ENCODE measurements around the genes ENC1 and HEXB.

DNA sequence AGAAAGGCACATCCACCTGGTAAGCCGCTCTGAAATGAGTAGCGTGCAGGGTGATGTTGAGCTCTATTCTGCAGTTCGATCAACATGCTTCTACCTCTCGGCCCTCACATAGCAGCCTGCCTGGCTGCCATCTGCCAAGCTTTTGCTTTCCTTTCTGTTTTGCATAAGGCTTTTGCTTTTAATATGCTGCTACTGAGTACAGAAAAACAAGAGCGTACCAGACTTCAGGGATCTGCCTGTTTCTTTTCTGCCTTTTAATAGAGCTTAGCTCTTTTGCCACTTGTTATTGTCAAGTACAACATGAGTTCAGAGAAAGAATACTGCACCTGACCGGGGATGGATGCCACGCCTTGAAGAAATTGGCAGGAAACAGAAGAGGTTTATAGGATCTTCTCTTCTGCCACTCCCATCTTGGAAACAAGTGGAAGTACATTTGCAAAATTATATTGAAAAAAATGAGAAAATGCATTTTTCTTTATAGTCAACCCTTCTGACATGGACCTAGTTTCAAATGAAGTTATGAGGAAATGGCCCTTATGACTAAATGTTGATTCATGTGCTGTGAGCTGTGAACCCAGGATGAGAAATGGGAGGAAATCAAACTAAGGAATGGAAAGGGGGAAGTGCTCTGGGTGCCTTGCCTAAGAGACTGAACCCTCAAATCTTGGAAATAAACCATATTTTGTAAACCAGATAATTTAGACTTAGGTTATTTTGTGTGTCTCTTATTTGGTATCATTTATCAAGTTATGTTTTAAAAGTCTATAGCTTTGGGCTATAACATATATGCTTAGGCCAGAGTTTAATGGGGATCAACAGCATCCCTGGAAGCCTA lies 3.9 kb upstream of the FCHO2 start:
- PRO-cap, result no peak

- PRO-cap, result no peak
These were observed 34.5 kb downstream of the FCHO2 start for GRCh38 chr5:72990245-72990860.

DNA sequence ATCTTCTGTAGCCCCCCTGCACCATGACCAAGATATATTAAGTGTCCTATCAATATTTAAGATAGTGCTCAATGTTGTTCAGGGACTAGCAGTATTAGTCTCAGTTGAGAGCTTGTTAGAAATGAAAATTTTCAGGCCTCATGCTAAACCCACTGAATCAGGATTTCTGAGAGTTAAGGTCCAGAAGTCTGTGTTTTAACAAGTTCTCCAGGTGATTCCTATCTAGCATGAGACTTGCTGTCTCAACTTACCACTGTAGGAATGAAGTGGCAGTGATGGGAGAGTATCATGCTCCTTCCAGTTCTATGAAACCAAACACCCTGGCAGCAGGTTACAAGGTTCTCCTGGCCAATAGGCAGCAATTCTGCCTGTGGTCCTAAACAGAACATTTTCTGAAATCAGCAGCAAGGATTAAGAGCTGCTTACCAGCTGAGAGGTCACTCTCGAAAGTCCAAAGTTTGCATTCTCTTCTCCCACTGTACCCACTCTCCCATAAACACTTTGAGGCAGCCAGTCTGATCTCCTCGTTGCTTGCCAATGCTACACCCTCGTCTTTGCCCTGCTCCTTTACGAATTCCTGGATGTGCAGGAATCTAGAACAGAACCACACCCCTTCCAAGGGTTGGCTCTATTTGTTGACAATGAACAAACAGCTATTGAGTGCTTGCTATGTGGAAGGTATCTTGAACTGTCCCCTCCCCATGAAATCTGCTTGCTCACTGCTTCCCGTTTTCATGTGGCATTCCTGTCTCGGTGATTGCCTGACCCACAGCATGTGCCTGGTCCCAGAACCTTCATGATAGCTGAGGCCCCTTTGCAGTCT lies 100.5 kb downstream of the TMEM174 start:
- PRO-cap, result no peak

DNA sequence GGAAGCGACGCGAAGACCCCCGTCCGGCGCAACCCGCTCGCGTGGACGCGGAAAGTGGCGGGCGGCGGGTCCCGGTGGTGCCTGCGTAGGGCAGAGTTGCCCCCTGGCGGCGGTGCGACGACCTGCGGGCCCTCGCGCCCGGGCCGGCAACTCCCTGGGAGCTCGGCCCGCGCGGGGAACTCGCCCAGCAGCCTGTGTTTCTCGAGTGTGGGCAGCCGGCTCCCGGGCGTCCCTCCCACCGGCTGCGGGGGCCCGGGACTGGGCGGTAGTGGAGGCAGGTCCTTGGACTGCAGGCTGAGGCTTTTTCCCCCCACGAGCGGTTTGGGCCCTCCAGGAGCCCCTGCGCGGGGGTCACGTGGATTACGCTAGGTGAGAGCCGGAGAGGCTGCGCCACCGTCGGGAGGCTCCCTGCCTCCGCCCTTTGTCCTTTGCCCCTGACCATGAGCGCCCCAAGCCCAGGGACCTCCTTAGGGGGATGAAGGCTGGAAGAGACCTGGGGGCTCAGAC lies 2.8 kb upstream of the FOXD1 start:
- PRO-cap, result no peak

- PRO-cap, result no peak
These were observed 6.9 kb downstream of the BTF3 start for GRCh38 chr5:73505209-73505570.

DNA sequence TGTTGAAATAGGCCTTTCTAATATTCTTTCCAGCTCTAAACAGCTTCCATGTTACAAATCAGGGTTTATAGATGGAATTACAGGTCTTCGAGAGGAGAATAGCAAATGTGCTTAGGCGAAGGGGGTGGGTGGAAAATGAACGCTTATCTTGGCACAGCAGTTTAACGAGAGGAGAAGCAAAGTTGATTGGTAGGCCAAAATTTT lies 880 bp downstream of the ANKRA2 start:
- PRO-cap, result no peak

DNA sequence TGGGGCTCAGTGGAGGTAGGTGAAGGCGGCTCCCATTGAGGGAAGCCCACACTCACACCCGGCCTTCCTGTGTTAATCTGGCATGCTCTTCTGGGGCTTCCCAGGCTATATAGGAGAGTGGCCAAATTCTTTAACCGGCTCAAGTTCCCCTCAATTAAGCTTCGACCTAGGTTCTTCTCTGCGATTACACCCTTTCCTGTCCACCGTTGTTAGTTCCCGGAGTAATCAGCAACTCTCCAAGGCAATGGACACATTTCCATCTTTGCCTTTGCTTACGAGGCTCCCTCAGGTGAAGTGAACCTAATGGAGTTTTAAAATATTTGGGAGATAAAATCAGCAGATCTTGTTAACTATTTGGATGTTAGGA lies 338 bp downstream of the UTP15 start:
- PRO-cap, result no peak

GRCh38 chr5:73663919-73664249 lies 37.9 kb downstream of the ARHGEF28 start:
- PRO-cap, result no peak

GRCh38 chr5:73728454-73728987 lies 102.5 kb downstream of the ARHGEF28 start:
- PRO-cap, result no peak

DNA sequence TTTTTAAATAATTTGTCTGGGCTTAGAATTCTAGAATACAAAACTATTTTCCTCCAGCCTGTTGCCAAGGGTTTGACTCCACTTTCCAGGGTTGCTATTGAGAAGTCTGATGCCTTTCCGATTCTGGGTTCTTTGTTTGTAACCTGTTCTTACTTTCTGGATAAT lies 305.0 kb downstream of the ARHGEF28 start:
- PRO-cap, result no peak

DNA sequence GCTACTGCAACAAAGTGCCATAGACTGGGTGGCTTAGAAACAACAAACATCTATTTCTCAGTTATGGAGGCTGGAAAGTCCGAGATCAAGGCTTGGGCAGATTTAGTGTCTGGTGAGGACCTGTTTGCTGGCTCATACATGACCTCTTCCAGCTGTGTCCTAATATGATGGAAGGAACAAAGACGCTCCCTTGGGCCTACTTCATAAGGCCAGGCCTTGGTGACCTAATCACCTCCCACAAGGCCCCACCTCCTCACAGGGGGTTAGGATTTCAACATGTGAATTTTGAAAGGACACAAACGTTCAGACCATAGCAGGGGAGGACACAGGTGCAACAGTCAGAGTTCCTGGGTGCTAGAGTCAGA lies 245.8 kb downstream of the ENC1 start:
- PRO-cap, result no peak

DNA sequence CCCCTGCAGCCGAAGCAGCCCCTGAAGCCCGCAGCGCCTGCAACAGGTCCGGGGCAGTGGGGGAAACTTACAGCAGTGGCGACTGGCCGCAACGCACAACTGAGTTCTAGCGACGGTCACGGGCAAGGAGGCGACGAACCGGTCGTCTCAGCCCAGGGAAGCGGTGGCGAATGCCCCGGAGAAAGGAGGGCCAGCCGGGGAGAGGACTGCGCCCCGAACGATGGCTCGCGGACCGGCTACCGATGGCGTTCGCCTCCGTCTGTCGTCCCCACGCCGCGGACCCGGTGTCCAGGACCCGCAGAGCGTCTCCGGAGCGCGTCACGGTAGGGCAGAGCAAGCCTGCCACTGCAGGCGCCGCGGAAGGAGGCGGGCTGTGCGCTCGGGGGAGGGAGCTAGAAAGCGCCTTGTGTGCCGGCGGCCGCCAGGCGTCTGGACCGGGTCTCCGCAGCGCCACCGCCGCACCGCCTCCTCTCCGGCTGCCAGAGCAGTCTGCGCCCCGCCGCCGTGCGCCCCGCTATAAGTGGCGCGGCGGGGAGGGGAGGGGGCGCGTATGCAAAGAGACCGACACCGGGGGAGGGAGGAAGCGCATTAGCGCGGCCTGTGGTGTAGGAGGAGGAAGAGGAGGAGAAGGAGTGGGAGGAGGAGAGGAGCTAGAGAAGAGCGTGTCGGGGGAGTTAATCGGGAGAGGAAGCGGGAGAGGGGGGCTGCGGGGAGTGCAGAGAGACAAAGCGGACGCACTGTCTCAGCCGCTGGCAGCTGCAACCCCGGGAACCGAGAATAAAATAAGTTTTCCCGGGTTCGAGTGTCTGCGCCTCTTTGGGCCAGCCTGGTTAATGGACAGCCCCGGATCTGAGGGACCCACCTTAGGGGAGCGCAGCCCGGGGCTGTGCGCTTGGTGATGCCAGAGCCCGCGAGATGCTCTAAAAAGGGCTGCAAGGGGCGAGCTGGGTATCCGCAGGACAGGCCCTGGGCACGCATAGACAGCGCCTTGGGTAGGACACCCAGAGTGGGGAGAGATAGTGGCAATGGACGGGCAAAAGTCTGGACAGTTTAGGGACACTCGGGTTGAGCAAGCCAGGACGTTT lies at the start of gene ENC1:
Gene ENC1 (minus strand): TSS at position 493 of the 1,085 bp plus-strand sequence.
- PRO-cap, result bidirectional peak, plus-strand start at position 424 of the sequence, minus-strand start at position 491 of the sequence; bidirectional peak, plus-strand start at position 718 of the sequence, minus-strand start at position 687 of the sequence

DNA sequence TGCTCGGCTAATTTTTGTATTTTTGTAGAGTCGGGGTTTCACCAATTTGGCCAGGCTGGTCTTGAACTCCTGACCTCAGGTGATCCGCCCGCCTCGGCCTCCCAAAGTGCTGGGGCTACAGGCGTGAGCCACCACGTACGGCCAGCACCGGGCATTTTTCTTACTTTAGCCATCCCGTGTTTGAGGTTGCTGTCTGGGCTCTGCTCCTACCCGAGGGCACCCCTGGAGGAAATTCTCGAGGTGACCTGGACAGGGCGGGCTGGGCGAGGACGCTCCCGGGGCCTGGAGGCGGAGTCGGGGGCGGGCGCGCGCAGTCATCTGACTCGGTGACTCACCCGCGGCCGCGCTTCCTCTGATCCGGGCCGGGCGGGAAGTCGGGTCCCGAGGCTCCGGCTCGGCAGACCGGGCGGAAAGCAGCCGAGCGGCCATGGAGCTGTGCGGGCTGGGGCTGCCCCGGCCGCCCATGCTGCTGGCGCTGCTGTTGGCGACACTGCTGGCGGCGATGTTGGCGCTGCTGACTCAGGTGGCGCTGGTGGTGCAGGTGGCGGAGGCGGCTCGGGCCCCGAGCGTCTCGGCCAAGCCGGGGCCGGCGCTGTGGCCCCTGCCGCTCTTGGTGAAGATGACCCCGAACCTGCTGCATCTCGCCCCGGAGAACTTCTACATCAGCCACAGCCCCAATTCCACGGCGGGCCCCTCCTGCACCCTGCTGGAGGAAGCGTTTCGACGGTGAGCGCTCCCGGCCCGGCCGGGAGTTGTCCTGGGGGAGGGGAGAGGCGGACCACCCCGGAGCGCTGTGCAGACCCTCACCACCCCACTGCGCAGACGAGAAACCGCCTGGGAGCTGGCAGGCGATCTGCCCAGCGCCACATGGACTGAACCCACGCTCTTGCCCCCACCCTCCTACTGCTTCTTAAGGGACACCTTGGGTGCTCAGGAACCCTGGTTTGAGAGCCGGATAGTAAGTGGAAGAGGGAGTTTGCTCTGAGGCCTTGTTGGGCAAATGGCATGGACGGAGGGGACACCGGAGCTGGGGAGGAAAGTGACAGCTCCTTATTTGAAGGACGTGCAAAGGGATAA lies at the start of gene HEXB:
Gene HEXB (plus strand): TSS at position 400 of the 1,077 bp plus-strand sequence.
- PRO-cap, result bidirectional peak, plus-strand start at position 400 of the sequence, minus-strand start at position 237 of the sequence

GRCh38 chr5:74767544-74768116 lies 581 bp downstream of the NSA2 start:
- PRO-cap, result unidirectional peak, minus-strand start at chr5:74767629

DNA sequence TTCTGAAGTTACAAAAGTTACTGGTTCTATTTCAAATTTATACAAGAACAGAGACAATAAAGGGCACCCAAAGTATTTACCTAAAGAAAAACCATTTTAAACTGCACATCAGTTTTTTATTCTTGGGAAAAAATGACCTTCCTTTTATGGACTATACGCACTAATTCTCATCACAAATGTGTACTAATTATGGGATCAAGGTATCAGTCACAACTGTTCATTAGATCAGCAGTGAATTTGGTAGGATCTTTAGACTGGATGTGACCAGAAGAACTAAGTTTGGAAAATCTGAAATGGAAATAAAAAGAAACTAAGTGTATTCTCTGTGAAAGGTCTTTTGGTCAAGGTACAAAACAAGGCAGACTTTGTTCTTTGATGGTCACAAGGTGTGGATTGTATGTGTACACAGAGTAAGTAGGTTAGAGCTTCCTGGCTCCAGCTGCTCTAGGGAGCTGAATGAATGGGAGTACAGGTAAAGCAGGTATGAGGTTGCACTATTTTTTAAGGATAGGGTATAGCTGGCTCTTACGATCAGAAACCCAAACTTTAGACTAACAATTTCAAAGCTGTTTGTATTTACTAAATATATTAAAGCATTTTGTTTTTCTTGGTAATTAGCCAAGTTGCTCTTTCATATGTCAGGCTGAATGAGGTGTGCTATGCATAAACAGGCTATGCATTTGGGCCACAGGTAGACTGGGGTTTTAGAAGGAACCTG lies 32.7 kb downstream of the FAM169A start:
- PRO-cap, result no peak

DNA sequence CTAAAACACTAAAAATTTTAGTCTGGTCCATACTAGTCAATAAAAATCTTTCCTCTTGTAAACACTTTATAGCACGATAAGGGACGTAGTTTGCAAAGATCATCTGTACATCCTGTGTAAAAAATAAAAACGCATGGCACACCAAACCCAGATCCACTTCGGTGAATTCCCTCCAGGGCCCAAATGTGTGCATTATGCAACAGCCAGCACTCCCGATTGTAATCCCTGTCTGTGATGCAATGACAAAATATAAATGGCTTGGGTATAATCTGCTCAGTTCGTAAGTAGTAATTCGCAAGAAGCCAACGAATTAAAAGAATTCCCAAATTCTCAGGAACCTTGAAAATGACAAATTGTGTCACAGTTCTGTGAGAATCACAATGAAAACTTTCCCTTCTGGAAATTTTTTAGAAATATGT lies 1.3 kb downstream of the FAM169A start:
- PRO-cap, result no peak

- PRO-cap, result no peak
These were observed 65.2 kb upstream of the FAM169A start for GRCh38 chr5:74931490-74931743.

DNA sequence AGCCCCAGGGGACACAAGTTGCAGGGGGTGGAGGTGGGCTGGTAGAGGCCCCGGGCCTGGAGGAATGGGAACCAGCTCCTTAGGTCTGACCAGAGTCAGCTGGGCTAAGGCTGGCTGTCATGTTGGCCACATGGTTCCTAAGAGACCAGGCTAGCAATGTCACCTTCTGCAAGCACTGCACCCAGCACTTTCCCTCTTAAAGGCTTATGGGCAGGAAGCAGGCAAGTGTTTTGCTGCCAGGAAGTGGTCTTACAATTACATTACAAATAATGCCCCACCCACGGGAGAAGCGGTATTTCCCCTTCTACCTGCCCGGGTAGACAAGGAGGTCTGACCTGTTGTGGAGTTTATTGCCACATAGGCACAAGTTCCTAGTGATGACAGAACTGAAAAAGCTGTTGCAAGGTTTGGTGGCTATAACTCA lies 18.0 kb downstream of the GCNT4 start:
- PRO-cap, result unidirectional peak, minus-strand start at position 198 of the sequence

- PRO-cap, result unidirectional peak, plus-strand start at chr5:75336529; bidirectional peak, plus-strand start at chr5:75337242, minus-strand start at chr5:75336939
These were observed 648 bp upstream of the HMGCR start for GRCh38 chr5:75336044-75337099.

GRCh38 chr5:75399968-75400410 lies 63.0 kb downstream of the HMGCR start:
- PRO-cap, result no peak